HT-29 (cell line): Measurements from ENCODE around the genes IFNA17, IFNA14 and EQTN.

DNA sequence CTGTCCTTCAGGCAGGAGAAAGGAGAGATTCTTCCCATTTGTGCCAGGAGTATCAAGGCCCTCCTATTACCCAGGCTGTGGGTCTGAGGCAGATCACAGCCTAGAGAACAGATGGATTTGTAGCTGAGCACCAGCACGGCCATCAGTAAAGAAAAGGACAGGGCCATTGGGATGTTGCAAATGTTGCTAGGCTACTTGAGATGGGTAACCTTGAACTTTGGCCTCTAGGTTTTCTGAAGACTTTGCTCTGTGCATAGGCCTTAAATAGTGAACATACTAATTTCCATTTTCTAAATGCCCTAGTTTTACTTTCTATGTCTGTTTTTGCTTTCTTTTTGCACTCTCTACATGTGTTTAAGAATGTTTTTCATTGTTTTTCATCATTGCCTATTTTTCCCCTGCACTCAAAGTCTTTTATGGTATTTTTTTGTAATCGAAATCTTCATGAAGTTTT is at the start of gene IFNA17:
Gene IFNA17 (minus strand): TSS at position 216 of the 454 bp plus-strand sequence.
- RAMPAGE, long total RNA, result no peak

DNA sequence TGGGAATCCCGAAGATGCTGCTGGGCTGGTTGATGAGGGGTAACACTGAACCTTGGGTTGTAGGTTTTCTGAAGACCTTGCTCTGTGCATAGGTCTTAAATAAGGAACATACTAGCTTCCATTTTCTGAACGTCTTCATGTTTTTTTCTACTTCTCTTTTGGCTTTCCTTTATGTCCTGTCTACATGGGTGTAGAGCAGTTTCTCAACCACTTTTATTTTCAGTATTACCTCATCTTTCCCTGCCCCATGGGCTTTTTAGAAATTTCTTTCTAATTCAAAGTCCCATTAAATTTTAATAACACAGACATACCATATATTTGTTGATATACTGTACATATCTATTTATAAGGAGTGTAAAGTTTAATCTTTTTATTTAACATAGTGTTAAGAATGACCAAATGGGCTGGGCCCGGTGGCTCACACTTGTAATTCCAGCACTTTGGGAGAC is at the start of gene IFNA14:
Gene IFNA14 (minus strand): TSS at position 70 of the 449 bp plus-strand sequence.
- RAMPAGE, long total RNA, result no peak

GRCh38 chr9:21684582-21685351 is 117.7 kb upstream of the MTAP start:
- RAMPAGE, long total RNA, result no peak

DNA sequence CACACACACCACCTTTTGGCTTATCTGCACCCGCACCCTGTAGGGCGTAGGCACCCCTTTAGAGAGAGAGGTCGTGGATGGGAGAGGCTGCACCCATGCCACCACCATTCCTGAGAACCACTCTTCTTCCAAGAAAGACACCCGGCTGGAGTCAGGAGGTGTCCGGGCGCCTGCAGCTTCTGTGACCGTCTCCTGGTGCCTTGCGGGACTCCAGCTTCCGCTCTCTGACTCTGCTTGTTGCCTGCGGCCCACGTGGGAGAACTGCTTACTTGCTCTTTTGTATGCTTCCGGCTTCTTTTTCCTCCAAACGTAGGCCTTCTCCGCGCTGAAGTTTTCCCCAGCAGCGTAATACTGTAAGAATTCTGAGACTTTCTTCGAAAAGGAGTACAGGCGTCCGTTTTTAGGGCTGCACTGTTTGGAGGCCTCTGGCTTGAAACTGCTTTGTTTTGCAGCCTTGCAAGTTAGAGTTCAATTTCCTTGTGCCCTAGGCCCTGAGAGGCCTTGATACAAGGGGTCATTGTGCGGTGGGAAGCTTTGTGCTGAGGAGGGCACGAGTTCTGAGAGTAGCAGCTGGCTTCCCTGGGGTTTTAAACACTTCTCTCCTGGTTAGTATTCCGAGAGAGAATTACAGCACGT is 711 bp downstream of the MTAP start:
- RAMPAGE, long total RNA, result no peak

DNA sequence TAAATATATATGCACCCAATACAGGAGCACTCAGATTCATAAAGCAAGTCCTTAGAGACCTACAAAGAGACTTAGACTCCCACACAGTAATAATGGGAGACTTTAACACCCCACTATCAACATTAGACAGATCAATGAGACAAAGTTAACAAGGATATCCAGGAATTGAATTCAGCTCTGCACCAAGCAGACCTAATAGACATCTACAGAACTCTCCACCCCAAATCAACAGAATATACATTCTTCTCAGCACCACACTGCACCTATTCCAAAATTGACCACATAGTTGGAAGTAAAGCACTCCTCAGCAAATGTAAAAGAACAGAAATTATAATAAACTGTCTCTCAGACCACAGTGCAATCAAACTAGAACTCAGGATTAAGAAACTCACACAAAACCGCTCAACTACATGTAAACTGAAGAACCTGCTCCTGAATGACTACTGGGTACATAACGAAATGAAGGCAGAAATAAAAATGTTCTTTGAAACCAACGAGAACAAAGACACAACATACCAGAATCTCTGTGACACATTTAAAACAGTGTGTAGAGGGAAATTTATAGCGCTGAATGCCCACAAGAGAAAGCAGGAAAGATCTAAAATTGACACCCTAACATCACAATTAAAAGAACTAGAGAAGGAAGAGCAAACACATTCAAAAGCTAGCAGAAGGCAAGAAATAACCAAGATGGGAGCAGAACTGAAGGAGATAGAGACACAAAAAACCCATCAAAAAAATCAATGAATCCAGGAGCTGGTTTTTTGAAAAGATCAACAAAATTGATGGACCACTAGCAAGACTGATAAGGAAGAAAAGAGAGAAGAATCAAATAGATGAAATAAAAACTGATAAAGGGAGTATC is 63.3 kb downstream of the CDKN2A start:
- RAMPAGE, long total RNA, result no peak

GRCh38 chr9:21965595-21965807 is 9.2 kb downstream of the CDKN2A start:
- RAMPAGE, long total RNA, result no peak

GRCh38 chr9:21994217-21994496 is 14.9 kb downstream of the CDKN2B start:
- RAMPAGE, long total RNA, result start-site peak on the minus strand at chr9:21994352-21994392, 144 and 140 reads in 2 replicates

DNA sequence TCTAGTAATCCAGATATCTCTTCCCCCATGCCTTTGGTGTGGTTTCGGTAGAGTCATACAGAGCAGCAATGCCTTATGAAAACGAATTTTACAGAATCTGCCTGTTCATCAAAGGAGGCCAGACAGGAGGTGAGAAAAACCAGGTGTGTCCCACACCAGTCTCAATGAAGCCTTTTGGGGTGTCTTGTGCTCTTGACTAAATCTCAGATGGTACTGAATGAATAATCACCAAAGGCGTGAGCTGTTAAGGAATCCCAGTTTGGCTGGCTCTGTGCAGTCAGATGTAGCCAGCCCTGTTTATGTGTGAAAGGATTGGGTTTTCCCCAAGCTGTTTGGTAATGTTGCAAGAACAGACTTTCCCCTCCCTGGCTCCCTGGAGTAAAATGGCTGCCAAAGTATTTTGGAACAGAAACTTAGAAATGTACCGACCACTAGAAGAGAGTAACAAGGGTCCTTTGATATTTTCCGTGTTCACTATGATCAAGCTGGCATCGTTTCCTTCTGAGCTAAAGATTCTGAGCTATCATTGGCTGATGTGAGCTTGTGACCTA is 70.9 kb upstream of the CDKN2B start:
- RAMPAGE, long total RNA, result no peak

DNA sequence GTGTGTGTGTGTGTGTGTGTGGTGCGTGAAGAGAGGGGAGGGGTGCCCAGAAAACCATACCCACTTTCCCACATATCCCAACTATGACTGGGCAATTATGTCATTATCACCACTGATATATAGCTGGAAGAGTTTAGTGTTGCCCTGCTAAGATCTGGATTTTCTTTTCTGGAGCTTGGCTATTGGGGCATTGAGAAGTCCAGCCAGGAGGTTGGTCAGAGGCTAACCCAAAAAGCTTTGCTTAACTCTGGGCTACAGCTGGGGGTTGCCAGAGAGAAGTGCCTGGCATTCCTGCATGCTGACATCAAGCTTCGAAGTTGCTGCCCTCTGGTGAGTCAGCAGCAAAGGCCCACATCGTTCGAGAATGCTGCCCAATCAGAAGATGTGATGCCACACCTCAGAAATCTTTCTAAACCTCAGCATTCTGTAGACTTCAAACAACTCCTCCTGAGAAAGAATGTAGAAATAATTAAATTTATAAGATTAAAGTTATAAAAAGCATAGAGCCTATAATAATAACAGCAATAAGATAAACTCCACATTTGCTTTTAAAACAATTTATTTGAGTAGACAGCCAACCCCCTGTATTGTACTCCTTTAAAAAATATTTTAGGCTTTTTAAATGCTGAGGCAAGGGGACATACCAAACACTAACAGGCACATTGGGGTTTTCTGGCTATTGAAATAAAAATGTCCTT is 94.2 kb upstream of the CDKN2B start:
- RAMPAGE, long total RNA, result no peak

GRCh38 chr9:22112799-22113222 is 103.7 kb upstream of the CDKN2B start:
- RAMPAGE, long total RNA, result no peak

DNA sequence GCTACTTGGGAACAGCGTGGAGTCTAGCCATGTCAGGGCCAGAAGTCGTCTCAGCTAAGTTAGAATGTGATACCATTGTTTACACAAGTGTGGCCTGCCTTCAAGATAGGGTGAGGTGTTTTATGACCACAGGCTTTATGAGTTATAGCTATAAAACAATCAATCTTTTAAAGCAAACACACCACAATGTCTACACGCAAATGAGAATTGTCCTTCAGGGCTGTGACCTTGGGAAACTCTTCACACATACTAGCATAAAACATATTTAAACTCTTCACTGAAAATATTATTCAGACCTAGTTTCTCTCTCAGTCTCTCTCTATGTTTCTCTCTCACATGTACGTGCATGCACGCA is 115.6 kb upstream of the CDKN2B start:
- RAMPAGE, long total RNA, result no peak

- RAMPAGE, long total RNA, result no peak
Measured at GRCh38 chr9:23438250-23438951, 387.6 kb downstream of the ELAVL2 start.

GRCh38 chr9:26949370-26949985 is 2.4 kb upstream of the PLAA start:
- RAMPAGE, long total RNA, result no peak

GRCh38 chr9:27047238-27047511 is 41.7 kb upstream of the LRRC19 start:
- RAMPAGE, long total RNA, result no peak

DNA sequence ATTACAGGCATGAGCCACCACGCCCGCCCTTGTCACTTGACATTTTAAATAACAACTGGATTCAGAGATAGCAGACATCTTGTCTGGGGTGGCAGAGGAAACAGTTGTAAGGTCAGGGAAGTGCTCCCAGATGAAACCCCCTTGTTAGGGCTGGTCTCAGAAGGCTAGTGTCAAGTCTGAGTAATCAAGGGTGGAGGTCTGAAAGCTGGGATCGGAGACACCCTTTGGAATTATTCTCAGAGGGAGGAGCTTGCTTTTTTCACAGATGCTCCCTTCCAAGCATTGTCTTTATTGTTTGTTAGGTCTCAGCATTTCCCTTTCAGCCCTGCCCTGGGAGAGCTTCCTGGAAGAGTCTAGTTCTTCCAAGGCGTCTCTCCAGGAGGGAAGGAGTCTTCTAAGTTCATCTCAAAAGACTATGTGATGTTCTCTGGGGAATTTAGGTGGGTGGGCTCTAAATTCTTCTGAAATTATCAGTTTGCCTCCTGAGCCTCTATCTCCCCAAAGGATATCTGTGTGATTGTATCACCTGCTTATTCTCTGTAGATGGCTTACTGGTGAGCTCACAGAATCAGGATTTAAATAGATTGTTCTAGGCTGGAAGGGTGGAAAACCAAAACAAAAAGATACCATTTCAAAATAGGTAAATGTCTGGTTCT is 3.3 kb downstream of the TEK start:
- RAMPAGE, long total RNA, result no peak

DNA sequence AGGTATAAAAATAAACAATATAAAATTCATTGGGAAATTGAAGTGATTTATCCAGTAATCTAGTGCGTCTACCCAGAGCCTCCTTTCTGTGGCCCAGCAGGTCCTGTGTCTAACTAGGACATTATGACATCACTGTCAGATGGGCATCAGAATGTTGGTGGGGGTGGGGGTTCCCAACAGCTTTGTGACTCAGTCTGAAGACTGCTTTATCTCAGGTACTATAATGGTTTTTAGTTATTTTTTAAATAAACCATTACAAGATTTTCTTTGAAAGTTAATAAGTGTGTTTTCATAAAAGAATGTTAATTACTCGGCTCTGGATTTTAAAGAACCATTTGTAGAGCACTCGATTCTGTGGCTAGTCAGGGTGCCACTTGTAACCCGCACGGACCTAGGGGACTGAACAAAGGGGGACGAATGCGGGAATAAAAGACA is at the start of gene EQTN:
Gene EQTN (minus strand): TSS at position 125 of the 435 bp plus-strand sequence.
- RAMPAGE, long total RNA, result no peak

GRCh38 chr9:27341553-27341790 is 44.5 kb upstream of the EQTN start:
- RAMPAGE, long total RNA, result no peak

GRCh38 chr9:27476242-27476681 is 47.8 kb upstream of the IFNK start:
- RAMPAGE, long total RNA, result no peak

DNA sequence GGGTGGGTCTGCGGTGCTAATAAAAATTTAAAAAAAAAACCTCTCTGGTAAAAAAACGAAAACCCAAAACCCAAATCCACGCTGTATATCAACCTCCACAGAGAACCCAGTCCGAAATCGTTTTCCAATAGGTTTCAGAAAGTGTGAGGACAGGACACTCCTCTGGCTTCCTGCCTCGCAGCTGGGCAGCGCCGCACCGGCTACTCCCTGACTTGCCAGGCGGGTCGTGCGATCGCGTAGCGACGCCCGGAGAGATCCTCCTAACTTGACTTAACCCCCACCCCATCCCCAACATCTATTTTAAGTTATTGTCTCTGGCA is 868 bp downstream of the LINGO2 start:
- RAMPAGE, long total RNA, result no peak

GRCh38 chr9:29450294-29451135 is 237.1 kb upstream of the LINGO2 start:
- RAMPAGE, long total RNA, result no peak